RPMI7951 (cell line): ENCODE data around the gene MARCHF11.

DNA sequence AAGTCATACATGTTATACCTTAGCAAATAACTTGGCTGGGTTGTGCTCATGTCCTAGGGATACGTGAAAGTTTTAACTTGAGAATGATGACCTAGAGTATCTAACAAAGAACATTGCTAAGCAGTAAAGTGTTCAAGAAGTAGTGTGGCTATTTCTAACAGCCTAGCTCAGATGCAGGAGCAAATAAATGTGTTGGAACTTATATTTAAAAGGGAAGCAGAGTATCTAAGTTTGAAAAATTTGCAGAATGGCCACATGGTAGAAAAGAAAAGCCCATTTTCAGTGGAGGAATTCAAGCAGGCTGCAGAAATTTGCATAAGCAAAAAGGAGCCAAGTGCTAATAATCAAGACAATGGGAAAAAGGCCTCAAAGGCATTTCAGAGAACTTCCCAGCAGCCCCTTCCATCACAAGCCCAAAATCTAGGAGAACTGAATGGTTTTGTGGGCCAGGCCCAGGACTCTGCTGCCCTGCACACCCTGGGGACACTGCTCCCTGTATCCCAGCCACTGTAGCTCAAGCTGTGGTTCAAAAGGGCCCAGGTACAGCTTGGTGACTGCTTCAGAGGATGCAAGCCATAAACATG is 720.4 kb upstream of the CTNND2 start:
- RAMPAGE, long total RNA: no peak

GRCh38 chr5:12662311-12663122 is 758.3 kb upstream of the CTNND2 start:
- RAMPAGE, long total RNA: no peak

GRCh38 chr5:14008780-14009450 is 64.4 kb upstream of the DNAH5 start:
- RAMPAGE, long total RNA: no peak

DNA sequence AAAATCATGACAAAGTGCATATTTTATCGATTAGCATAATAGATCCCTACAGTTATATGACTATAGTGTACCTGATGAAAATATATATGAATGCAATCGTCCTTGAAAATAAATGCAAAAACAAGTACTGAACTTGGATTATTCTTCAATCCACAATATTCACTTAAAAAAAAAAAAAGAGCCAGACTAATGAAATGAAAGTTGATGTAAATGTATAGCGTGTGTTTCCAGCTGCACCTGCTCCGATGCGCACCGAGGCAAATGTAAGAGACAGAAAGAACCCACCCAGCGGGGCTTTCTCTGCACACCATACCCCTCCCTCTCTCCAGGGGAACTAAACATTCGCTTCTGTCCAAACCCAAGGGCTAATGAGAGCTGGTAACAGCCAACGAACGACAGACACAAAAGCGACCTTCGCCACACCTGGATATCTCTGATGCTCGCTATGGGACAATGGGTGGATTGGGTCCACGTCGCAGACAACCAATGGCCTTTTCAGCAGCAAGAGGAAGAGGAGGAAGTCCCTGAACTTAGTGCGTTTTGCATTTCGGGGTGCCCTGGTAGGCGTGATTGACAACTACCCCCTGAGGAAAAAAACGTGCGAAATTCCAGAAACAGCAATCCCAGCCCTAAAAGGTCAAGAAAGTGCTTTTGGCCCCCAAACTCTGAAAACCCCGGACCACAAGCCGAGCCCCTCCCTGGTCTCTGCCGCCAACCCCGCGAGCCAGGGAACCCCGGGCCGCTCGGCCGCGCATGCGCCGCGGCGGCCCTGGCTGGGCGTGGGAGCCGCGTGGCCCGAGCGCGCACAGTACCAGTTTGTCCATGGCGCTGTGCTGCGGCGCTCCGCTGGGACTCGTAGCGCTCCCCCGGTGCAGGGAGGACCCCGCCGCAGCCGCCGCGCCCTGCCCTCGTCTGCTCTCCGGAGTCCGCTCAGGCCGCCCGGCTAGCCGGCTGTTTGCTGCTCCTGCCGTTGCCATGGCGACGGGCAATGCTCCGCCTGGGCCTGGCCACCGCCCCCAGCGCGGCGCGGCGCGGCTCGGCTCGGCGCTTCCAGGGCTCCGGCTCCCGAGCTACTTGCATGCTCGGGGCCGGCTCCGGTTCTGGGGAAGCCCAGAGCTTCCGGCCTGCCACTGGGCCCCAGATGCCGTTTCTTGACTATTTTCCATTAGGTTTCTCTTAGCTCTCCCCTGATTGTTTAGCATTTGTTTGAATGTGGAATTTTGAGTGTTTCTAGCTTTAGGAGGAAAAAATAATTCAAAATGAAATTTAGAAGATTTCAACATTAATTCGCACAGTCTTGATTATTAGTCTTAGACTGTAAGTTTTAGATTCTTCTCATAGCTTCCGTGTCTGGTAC is 66.8 kb upstream of the DNAH5 start:
- RAMPAGE, long total RNA: no peak

DNA sequence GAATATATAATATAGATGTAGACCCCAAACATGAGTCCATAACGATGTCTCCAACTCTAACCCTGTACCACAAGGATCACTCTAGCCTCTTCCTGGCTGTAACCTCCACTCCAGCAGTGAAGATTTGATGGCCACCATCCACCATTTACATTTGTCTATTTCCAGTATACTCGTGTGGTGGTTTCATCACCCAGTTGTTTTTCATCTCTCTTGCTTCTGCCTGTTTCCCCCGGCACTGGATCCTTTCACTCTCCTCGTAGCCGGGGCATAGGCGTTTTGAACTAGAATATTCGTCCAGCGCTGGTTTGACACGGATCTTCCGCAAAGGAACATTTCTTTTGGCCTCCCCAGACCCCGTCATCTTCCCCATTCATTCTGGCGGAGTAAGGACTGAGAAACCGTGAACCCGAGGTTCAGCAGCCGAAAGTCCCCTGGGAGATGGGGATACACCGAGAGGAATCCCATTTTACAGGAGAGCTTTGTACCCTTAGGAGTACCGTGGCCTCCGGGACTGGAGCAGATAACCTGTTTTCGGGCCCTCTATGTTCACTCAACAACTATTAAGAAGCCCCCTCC is 760 bp upstream of the TRIO start:
- RAMPAGE, long total RNA: no peak

- RAMPAGE, long total RNA: no peak
These were observed 40.9 kb downstream of the TRIO start for GRCh38 chr5:14183927-14184511.

DNA sequence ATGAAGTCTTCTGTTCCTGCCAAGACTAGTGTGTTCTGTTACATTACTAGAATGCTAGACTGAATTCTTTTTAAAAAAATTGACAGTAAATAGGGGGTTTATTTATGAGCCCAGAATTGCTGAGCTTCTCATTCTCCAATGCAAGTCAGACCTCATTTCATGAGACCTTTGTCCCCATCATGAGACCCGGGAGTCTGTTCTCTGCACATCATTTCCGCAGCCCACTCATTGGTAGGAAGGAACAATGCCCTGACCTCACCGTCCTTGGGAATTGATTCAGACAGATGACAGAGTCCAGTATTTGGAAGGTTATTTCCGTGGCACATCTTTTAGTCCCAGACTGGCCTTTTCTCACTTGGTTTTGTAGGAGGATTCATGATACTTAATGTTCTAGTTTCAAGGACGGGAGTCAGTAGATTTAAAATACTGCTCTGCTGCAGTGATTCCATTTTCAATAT is 173.7 kb upstream of the OTULINL start:
- RAMPAGE, long total RNA: no peak

DNA sequence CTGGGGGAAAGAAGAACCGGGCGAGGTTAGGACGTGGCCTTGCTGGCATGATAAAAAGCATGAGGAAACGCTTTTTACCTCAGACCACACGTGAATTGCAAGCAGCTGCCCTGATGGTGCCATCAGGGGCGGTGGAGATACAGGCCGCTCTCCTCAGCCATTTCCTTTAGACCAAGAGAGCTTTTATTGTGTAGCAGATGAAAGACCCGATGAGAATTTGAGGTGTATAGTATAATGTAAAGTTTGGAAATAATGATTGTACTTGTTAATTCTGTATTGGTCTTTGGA is 38.0 kb downstream of the OTULIN start:
- RAMPAGE, long total RNA: no peak

DNA sequence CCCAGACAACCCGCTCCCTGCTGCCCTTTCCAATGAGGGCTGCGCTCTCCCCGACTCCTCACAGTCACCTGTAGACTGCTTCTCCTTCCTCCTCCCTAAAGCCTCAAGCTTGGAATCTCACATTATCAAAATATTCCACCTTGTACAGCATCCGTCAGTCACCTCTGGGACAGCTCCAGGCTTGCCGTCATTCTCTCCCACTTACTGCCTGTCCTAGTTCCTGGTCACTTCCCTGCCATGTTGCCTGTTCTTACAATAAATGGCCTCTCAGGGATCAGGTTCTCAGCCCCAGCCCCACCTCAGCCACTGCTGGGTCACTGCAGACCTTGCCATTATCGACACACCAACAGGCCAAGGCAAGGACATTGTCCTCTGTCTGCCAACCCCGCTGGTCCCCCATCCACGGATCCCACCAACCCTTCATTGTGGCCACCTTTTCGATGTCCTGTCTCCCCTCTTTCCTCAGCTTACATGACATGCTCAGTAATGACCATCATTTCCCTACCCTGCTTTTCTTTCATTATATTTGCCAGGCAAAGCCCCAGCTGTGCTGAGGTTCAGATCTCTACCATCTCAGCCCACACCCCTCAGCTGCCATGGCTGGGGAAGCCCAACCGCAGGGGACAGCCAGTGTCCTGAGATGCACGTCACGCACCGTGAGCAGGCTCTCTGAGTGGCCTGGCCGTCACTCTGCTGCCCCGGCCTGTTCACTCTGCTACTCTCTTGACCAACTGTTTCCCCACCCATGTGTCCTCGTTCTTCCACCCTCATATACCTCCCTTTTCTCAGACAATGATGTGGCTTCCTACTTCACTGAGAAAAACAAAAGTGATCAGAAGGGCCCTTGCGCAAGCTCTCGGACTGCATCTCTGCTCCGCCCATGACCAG is 47.3 kb downstream of the OTULIN start:
- RAMPAGE, long total RNA: no peak

GRCh38 chr5:14830571-14831279 is 40.9 kb downstream of the ANKH start:
- RAMPAGE, long total RNA: no peak

DNA sequence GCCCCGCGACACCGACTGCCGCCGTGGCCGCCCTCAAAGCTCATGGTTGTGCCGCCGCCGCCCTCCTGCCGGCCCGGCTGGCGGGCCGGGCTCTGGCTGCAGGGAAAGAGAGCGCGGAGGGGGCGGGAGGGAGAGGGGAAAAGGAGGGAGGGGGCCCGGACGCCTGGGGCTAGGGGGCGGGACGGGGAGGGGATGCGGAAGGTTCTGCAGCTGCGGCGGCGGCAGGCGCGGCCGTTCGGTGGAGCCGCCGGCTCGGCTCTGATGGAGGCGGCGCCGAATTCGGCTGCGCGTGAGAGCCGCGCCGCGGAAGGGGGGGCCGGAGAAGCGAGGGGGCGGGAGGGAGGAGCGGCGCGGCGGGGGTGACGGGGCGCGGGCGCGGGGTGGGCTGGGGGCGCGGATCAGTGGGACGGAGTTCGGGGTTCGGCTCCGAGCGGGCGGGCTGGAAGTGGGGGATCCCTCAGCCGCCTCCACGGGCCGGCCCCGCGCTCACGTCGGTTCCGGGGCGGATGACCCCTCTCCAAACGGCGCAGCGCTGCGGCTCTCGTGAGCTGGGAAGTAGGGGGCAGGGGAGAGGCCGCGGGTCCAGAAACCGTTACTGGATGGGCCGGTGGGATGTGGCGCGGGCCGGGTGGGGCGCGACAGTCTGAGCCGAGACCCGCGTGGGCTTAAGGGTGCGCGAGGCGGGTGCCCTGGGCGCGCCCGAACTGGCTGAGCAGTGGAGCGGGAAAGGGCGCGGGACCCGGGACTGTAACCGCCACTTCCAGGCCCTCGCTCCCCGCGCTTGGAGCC is at the start of gene MARCHF11:
MARCHF11 (minus strand) TSS at position 260 of the 789 bp plus-strand sequence.
- RAMPAGE, long total RNA: no peak

DNA sequence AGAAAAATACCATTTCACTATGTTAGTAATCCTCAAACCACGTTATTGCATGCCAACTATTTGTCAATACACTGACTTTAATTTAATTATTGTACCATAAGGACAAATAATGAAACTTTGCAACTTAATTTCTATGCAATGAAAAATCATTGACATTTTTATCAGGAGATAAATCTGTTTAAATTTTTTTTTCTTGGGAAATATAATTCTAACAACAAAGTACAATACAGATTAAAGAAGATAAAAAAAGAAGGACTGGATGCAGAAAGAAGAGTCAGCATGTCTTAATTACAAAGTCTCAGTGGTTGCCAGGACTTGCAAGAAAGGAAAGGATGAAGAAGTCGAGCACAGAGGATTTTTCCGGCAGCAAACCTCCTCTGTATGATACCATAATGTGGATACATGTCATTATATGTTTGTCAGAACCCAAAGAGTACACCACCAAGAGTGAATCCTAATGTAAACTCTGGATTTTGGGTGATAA is 64.7 kb upstream of the MARCHF11 start:
- RAMPAGE, long total RNA: no peak

GRCh38 chr5:16504456-16505011 is 38.9 kb upstream of the ZNF622 start:
- RAMPAGE, long total RNA: no peak

GRCh38 chr5:16522144-16522535 is 56.5 kb upstream of the ZNF622 start:
- RAMPAGE, long total RNA: no peak

- RAMPAGE, long total RNA: no peak
These were observed 71.5 kb downstream of the RETREG1 start for GRCh38 chr5:16545208-16545815.

GRCh38 chr5:16589620-16590260 is 27.1 kb downstream of the RETREG1 start:
- RAMPAGE, long total RNA: no peak

- RAMPAGE, long total RNA: no peak
These were observed 22.4 kb downstream of the MYO10 start for GRCh38 chr5:16913334-16914498.

GRCh38 chr5:16952855-16953605 is 16.9 kb upstream of the MYO10 start:
- RAMPAGE, long total RNA: no peak

DNA sequence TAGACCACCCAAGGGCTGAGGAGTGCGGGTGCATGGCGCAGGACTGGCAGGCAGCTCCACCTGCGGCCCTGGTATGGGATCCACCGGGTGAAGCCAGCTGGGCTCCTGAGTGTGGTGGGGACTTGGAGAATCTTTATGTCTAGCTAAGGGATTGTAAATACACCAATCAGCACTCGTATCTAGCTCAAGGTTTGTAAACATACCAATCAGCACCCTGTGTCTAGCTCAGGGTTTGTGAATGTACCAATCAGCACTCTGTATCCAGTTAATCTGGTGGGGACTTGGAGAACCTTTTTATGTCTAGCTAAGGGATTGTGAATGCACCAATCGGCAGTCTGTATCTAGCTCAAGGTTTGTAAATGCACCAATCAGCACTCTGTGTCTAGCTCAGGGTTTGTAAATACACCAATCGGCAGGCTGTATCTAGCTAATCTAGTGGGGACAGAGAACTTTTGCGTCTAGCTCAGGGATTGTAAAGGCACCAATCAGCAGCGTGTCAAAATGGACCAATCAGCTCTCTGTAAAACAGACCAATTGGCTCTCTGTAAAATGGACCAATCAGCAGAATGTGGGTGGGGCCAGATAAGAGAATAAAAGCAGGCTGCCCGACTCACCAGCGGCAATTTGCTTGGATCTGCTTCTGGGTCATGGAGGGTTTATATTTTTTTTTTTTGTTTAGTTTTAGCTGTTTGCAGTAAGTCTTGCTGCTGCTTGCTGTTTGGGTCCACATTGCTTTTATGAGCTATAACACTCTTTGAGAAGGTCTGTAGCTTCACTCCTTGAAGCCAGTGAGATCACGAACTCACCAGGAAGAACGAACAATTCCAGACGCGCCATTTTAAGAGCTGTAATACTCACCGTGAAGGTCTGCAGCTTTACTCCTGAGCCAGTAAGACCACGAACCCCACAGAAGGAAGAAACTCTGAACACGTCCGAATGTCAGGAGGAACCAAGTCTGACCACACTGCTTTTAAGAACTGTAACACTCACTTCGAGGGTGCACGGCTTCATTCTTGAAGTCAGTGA is 126.8 kb upstream of the MYO10 start:
- RAMPAGE, long total RNA: no peak

DNA sequence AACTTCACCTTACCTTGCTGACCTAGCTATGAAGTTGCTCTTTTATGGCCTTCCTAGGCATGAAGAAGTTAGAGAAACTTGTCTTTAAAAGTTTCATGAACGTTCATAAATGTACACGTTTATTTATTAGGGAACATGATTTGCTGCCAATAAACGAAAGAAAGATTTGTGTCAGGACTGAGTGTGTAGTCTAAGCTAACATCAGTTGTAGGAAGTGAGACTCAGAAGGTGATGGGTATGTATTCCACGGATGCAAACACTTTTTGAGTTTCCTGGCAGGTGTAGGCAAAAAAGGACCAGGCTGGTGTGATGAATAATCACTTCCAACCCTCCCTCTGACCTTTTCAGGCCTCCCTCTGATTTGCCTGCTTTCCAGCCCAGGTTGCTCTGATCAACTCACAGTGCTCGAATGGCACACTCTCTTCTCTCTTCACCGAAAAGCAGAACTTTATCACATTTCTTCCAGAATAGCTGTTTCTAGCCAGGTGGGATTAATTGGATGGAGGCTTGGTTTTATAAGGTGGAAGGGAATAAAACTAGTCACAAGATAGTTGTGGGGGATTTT is 51.8 kb downstream of the BASP1 start:
- RAMPAGE, long total RNA: no peak